ENCODE measurements around the genes KREMEN1, ASCC2 and HORMAD2.

- RRBS: no CpG with 5 or more reads among the region's 3 CpGs
Observed at GRCh38 chr22:28710494-28711305, 30.9 kb downstream of the CHEK2 start.

GRCh38 chr22:28750739-28750960 lies 8.8 kb downstream of the HSCB start:
- RRBS: no CpG with 5 or more reads among the region's 3 CpGs

DNA sequence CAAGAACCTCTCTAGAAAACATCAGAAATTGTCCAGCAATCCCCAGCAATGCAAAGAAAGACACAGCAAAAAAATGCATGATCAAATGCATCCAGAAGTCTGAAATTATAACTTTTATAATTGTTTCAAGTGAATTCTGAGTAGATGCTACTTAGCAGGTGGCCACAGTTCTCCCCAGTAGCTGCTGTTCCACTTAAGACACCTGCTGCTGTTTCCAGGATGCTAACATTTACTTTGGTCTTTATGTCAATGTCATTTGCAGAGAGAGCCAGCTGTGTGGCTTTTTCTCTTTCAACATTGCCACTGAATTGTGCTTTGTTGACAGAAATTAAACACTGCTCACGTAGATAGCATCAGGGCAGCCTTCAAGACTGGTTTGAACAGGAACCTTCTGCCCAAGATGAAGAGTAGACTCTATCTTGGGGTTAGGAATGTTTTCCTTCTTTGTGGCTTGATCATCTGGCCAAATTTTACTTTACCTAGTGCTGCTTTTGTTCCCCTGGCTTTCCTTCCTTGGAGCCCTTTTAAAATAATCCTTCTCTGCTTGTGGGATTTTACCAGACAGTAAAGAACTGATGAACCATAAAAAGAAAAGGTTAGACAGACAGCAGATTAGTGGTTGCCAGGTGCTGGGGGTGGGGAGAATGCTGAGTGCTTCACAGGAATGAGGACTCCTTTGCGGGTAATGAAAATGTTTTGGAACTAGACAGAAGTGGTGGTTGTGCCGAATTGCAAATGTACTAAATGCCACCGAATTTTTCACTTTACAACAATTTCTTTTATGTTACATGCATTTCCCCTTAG lies 50.5 kb downstream of the CCDC117 start:
- RRBS: no CpG with 5 or more reads among the region's 4 CpGs

DNA sequence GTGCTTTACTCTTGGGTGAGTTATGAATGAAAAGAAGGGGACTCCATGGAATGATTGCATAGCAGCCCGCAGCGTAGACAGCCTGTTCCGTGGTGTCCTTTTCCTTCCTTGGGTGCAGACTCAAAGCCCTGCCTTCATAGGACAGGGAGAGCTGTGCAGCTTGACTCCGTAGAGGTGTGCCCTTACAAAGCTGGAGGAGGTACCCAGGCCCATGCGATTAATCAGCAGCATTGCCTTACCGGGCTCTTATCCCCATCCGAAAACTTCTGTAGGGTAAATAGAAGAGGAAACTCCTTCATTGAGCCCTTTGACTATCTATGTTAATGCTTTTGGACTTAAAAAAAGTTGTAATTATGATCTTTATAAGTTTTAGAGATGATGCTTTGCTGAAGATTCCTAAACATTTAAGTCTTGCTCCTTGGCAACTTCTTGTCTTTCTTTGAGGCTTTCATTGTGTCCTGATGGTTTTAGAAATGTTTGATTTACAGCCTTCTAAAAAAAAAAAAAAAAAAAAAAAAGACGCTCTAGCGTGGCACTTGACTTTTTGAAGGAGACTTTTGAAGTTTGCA lies 1.8 kb downstream of the ZNRF3 start:
- RRBS: no CpG with 5 or more reads among the region's 9 CpGs

DNA sequence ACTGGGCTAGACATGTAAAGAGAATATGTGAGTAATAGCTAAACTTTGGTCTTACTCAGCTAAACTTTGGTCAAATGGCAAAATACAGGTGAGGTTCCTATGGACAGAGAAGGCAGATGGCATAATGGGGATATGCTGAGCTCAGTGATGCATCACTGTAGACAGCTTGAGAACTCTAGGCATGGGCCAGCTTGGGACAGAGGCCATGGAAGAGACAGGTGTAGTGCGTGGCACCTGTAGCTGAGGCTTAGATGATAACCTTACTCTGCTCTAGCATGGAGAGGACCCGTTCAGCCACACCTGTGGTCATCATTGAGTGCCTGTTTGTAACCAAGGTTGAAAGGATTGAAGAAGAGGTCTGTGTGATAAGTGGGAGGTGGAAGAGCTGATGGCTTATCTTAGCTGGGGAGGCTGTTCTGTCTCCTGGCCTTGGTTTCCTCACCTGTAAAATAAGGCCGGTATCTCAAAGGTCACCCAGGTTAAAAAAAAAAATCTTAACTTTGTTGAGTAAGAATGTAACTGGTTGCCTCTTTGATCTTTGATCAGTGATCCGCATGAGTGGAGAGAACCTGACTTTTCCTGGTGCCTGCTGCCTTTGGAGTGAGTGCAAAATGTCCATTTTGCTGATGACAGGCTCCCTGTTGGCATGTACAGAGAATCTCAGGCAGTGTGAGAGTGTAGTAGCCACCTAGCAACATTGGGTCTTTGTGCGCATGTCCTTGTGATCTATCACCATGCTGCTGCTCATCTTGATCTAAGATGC lies 48.6 kb downstream of the ZNRF3 start:
- RRBS: no CpG with 5 or more reads among the region's 5 CpGs

DNA sequence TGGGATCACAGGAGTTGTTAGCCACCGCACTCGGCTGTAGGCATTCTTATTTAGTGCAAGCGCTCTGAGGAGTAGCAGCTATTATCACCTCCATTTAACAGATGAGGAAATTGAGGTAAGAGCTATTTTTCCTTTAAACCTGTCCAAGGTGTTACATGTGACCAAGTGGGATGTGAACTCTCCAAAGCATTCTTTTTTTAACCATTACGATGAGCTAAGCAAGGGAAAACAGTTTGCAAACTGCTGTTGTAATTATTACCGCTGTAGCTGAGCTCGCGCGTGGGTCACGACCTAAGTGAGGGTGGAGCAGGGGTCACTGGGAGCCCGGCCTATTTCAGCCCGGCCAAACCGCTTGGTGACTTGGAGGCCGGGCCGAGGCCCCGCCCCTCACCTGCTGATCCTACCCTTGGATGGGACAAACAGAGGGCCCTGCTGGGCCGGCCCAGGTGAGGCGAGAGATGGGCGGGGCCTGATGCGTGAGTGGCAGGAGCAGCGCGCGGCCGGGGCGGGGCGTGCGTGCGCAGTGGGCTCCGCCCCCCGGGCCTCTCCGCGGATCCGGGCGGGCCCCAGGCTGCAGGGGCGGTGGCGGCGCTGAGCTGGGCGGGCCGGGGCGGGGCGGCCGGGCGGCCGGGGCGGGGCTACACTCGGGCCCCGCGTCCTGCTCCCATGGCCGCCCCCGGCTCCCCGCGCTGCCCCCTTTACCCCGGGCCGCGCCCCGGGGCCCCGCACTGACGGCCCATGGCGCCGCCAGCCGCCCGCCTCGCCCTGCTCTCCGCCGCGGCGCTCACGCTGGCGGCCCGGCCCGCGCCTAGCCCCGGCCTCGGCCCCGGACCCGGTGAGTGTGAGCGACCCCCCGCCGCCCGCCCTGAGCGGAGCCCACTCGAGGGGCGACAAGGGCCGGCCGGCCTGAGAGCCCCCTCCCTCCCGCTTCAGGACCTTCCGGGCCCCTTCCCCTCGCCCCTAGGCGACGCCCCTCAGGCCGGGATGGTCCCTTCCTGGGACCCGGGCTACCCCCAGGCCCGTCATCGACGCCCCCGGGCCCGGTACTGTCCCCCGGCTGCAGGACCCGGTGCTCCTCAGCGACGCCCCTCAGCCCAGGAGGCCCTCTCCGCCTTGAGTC lies at the start of gene KREMEN1:
Gene KREMEN1 (plus strand): TSS at position 643 of the 1,120 bp plus-strand sequence.
- RRBS: 1% methylated on average over 51 of the region's 101 CpGs

GRCh38 chr22:29117771-29118321 lies 45.0 kb downstream of the KREMEN1 start:
- RRBS: no CpG with 5 or more reads among the region's 6 CpGs

DNA sequence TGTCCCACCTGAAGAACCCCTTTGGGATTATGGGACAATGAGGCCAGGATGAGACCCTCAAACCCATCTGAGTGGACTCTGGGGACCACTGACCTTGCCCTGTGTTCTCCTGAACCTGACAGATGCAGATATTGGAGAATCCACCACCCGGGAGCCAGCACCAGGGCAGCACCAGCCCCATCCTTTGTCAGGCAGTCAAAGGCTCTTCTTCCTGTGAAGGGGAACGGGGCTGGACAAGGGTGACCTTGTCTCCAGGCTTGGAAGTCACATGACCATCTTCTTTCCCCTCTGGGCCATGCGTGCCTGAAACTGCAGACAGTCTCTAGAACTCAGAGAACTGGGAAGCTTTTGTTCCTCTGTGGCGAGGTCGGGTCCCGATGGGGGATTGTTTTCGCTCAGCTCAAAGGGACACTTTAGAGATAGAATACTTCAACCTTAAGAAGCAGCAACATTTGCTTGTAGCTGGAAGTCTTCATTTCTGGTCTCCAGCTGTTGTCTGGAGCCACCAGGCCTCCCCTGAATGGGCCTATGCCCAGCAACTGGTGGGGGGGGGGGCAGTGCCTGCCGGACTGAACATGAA lies 55.9 kb upstream of the EMID1 start:
- RRBS: 88% methylated on average over 1 of the region's 8 CpGs

- RRBS: 6% methylated on average over 2 of the region's 15 CpGs
Observed at GRCh38 chr22:29208675-29209482, 3.2 kb downstream of the EMID1 start.

GRCh38 chr22:29307191-29307479 lies 685 bp downstream of the GAS2L1 start:
- RRBS: 17% methylated on average over 11 of the region's 27 CpGs

- RRBS: 81% methylated on average over 10 of the region's 39 CpGs
Observed at GRCh38 chr22:29311544-29312131, 3.9 kb downstream of the RASL10A start.

GRCh38 chr22:29701020-29702346 lies 18.3 kb upstream of the CABP7 start:
- RRBS: no CpG with 5 or more reads among the region's 20 CpGs

DNA sequence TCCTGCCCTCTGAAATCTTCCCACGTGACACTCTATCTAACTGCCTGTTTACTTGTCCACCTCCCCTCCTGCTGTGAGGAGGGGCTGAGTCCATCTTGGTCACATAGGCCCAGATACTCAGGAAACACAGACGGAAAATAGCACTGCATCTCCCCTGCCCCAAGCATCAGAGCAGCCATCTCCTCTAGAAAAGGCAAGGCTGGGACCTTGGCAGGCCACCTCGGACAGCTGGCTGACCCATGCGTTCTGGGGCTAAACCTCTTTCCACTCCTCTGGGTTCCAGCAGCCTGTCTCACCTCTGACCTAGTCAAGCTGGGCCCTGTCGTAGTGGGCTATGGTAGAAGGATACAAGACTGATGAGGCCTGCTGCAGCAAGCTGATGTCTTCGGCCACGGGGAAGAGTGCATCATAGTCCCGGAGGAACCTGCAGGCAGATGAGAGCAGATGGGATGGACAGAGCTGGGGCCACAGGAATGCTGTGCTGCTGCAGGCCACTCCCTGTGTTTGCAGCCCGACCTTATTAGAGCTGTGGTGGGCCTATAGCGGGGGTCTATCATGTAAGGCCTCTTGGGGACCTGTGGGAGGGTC lies 32.1 kb downstream of the ASCC2 start:
- RRBS: no CpG with 5 or more reads among the region's 10 CpGs

- RRBS: 2% methylated on average over 15 of the region's 55 CpGs
Observed at GRCh38 chr22:29837930-29838740, at the start of gene ASCC2. TSS of gene ASCC2 (minus strand) at chr22:29838274.

DNA sequence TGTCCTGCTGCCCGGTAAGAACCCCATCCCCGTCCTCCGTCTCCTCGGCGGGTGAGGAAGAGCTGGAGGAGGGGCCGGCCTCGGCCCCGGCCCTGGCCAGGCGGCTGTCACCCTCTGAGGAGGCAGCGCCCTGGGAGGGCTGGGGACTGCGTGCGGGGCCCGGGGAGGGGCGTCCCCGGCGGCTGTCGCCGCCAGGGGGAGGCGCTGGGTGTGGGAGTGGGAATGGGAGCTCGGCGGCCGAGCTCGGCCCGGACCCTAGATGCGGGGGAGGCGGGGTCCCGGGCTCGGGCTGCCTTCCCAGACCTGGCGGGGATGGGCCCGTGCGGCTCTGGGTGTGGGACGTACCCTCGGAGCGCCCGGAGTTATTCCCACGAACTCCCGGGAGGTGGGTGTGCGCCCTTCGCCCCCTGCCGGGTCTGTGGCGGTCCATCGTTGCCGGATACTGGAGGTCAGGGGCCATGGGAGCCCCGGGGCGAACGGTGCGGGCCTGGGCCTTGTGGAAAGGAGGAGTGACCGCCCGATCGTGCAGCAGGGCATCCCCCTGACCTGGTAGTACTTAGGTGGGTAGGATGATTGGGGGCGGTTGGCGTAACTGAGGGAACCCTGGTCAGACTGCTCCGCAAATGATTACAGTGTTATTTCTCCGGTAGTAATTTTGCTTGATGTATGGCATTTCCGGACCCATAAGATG lies 517 bp downstream of the MTMR3 start:
- RRBS: 2% methylated on average over 28 of the region's 55 CpGs

DNA sequence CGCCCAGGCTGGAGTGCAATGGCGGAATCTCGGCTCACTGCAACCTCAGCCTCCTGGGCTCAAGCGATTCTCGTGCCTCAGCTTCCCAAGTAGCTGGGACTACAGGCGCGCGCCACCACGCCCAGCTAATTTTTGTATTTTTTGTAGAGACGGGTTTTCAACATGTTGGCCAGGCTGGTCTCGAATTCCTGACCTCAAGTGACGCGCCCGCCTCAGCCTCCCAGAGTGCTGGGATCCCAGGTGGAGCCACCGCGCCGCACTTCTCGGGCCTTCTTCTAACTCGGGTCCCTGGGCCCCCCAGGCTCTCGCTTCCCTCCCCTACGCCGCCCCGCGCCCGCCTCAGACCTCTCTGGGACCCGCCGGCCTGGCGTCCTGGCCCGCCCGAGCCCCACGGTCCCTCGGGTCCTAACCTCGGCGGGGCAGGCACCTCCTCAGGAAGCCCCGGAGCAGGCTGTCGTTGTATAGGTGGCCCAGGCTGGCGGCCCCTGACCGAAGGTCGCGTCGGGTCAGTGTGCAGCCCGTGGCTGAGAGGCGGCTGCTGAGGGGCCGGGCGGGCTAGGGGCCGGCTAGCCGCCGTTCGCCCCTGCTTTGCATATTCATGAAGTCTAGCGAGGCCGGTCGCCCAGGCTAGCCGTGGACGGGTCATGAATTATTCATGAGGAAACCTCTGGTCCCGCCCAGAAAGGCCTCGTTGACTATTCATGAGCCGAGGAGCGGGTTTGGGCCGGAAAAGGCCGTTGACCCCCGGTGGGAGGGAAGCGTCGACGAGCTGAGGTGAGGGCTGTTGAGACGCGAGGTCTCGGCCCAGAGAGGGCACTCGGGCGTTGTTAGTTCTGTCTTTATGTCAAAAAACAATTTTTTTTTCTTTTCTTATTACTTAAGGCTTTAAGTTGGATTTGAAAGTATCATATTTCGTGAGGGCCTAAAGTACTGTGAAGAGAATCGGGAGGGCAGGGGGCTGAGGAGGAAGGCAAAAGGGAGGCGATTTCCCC lies at the start of gene HORMAD2:
Gene HORMAD2 (plus strand): TSS at position 747 of the 992 bp plus-strand sequence.
- RRBS: 90% methylated on average over 5 of the region's 72 CpGs

- RRBS: no CpG with 5 or more reads among the region's 4 CpGs
Observed at GRCh38 chr22:30212385-30212876, 34.1 kb downstream of the LIF start.

DNA sequence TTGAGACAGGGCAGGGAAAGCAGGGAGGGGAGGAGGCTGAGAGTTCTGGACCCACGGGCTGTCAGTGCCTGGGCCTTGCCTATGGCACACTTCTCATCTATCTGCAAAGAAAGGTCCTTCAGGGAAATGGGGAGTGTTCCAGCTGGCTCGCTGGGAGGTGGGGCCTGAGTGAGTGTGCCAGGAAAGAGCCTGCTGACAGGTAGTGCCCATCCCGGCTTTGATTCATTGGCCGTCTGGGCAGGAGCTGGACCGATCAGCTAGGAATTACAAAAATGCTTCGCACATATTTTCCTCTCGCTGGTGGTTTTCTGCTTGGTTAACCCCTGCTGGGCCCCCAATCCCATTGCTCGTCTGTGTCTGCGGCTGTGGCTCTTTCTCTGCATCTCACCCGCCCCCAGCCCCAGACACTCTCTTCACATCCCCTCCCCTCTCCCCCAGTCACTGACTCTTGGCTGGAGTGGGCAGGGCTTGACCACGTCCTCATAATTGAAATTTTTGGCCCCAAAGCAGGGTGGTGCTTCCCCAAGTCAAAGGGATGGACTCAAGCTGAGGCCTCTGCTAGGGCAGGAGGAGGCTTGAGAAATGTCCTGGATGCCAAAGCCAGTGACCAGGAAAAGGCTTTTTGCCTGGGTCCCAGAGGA lies 10.8 kb downstream of the LIF start:
- RRBS: no CpG with 5 or more reads among the region's 11 CpGs

DNA sequence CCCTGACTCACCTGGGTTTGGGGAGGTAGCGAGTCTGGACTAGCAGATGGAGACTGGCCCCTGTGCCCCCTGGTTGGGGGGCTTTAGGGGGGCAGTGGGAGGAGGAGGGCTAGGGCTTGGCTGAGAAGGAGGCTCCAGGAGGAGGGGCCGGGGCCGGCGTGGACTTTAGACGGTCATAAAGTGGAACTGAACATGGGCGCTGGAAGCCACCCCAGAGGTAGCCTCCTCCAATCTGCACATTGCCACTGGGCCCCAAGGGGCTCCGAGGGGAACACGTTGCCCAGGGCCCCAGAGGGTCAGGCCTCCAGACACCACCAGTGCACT lies 516 bp upstream of the LIF start:
- RRBS: no CpG with 5 or more reads among the region's 8 CpGs

DNA sequence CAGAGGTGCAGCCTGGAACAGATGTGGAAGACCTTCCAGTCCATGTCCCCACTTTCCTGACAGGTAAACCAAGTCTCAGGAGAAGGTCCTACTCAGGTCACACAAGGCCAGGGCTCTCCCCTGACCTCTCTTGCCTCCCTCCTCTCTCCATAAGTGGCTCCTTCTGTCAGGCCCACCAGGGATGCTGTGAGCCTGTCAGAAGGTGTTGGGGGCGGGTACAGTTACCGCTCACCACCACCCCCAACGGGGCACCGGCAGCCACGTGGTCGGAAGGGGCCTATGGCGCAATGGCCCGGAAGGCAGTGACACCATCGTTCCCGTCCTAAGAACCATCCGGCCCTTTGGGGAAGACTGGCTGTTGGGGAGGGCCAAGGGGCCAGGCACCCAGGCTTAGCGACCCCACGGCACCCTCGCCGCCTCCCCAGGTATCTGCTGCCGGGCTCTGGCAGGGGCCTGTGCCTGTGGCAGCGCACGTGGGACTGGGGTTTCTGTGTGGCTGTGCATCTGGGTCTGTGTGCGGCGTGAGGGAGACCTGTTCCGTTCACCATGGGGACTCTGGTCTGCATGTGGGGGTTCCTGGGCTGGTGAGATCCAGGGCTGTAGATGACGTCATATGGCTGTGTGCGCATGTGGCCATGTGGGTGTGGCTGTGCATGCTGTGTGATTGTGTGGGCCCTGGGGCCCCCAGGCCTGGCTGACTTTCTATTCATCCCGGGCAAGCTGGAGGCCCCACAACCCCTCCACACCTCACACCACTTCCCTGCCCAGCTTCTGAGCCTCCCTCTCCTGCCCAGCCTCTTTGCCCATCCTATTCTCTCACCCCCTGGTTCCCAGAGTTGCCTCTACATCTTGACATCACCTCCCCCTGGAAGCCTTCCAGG lies 734 bp downstream of the OSM start:
- RRBS: no CpG with 5 or more reads among the region's 24 CpGs

All from GM12891 (cell line).